GM23248 (cell line): ENCODE measurements around a stretch of chr3.

DNA sequence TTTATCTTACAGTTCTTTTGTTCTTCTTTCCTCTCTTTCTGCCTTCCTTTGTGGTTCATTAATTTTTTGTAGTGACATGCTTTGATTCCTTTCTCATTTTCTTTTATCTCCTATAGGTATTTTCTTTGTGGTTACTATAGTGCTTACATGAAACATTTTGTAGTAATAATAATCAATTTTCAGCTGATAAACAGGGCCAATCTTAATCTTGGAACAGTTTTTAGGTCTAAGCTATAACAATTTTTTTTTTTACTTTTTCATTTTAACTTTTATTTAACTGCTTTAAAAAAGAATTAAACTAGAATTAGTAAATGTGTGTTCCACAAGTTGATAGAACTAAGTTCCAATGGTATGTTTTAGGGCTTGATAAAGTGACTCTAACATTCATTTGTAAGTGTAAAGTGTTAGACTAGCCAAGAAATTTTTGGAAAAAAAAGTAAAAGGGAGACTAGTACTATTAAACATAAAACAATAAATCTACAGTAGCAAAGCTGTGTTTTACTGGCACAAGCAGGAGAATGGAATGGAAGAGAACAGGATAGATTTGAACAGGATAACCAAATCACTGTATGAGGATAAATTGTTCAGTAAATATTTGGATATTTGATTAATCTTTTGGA, 58.9 kb upstream of the VILL start:
- RAMPAGE, long total RNA, result no peak

DNA sequence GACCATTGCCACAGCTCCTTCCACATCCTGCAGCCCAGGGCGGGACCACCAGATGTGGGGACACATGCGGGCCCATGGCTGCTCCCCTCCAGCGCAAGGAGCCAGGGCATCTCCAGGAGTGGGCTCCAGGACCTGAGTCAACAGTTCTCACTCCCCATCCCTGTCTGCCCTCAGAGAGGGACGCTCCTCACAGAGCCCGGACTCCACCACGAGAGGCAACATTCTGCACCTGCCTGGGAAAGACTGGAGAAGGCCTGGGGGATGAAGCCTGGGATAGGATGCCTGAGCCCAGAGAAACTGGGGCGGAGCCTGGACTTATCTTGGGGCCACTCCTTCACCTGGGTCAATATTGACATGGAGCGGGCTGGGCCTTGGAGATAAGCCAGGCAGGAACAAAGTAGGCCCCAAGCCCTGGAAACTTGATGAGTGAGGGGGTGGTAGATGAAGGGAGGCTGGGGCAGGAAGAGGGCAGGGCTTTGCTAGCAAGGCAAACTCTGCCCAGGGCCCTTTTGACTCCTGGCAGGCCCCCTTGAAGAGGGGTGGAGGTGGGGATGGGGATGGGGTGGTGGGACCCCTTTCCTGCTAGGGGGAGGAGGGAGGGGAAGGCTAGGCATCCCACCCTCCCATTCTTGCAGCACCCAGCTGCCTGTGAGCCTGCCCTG, 3.7 kb upstream of the VILL start:
- RAMPAGE, long total RNA, result no peak

DNA sequence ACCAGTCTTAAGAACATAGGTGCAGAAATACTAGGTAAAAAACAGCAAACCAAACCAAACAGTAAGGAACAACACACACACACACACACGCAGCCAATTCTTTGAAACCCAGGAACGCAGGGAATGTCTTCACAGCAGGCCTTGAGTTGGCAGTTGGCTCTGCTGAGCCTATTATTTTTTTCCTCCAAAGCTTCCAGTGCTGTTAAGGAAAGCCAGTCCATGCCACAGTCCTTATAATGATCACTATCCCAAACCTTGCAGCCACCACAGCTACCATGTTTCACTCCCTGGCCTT, 30.4 kb downstream of the DLEC1 start:
- RAMPAGE, long total RNA, result no peak

DNA sequence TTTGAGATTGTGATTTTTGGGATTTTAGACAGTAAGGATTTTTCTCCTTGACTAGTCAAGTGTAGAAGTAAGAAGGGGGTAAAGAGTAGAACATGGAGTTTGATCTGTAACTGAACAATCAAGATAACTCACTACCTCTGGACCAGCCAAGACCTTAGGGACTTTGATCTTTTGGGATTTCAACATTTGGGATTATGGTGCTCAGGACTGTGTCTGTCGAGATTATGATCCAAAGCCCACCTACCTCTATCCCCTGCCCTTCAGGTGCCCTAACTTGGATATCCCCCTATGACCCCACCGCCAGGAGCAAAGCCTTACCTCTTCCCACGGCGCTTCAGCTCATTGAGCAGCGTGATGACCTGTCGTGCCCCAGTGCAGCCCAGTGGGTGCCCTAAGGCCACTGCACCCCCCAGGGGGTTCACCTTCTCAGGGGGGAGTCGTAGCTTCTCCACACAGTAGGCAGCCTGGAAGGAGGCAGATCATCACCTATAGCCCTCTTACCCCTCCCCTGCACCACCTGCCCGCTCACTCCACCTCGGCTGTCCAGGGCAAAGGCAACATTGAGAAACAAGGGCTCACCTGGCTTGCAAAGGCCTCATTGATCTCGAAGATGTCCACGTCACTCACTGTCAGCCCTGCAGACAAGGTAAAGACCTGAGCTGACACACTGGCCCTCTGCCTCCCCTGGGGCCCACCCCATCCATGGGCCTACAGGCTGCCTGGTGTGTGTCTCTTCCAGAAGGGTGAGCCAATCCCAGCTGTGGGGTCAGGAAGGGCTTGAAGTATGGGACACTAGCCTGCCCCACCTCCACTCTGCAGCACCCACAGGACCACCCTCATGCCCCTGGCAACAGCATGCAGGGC, 11.4 kb downstream of the ACAA1 start:
- RAMPAGE, long total RNA, result no peak

- RAMPAGE, long total RNA, result no peak
These were observed 11.6 kb upstream of the SLC22A13 start for GRCh38 chr3:38253822-38254596.

DNA sequence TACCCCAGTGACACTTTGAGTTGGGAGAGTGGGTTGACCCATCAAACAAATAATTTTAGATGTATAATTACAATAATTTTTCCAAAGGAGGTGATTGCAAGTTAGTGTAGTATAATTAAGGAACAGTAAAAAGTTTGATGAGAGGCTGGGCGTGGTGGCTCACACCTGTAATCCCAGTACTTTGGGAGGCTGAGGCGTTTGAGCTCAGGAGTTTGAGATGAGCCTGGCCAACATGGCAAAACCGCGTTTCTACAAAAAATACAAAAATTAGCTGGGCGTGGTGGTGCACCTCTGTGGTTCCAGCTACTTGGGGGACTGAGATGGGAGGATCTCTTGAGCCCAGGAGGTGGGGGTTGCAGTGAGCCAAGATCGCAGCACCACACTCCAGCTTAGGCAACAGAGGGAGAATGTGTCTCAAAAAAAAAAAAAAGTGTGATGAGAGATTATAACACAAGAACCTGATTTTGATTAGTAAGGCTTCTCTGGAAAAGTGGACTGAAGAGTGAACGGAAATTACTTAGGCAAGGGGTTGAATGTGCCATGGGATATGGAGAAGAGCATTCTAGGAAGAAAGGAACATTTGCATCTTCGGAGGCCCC, 2.1 kb downstream of the EXOG start:
- RAMPAGE, long total RNA, result no peak

- RAMPAGE, long total RNA, result no peak
These were observed 10.8 kb downstream of the EXOG start for GRCh38 chr3:38506694-38507673.

GRCh38 chr3:39013317-39013641, 38.5 kb downstream of the SCN11A start:
- RAMPAGE, long total RNA, result no peak

DNA sequence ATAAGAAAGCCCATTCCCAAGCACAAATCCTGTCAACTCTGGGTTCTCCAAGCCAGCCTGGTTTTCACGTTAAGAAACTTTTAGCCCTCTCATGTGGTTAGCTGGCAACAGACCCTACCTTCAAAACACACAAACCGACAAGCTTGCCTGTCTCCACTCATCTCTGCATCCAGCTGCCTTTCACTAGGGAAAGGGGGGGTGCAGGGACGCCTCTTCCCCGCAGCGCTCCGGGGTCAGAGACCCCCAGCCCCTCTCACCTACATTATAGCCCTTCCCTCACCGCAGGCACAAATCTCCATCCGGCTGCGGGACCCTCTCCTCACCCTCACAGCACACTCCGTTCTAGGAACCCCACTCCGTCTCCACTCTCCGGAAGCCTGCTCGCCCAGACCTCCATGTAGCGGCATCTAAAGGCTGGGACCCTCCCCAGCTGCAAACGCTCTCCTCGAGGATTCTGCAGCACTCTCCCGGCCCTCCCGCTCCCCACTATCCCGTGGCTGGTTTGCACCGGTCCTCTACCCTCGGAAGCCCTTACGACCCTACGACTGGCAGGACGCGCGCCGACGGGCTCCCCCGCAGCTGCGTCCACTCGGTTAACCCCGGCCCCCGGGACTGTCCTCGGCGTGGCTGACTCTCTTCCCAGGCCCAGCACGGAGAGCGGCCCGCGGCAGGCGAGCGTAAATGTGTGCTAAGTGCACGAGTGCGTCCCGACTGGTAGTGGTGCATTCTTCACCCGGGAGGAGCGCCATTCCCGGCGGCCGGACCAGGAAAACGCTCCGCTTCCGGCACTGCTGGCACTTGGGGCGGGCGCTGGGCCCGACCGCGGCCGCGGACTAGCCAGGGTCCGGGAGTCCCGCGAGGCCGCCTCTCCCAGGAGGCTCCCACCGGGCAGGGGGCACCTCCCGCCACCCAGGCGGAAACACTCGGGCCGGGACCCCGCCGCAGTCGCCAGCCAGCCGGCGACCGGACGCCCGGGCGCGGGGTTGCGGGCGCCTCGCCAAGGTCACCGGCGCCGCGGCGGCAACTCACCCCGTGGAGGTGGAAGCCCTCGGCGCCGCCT, 647 bp downstream of the GORASP1 start:
- RAMPAGE, long total RNA, result no peak

DNA sequence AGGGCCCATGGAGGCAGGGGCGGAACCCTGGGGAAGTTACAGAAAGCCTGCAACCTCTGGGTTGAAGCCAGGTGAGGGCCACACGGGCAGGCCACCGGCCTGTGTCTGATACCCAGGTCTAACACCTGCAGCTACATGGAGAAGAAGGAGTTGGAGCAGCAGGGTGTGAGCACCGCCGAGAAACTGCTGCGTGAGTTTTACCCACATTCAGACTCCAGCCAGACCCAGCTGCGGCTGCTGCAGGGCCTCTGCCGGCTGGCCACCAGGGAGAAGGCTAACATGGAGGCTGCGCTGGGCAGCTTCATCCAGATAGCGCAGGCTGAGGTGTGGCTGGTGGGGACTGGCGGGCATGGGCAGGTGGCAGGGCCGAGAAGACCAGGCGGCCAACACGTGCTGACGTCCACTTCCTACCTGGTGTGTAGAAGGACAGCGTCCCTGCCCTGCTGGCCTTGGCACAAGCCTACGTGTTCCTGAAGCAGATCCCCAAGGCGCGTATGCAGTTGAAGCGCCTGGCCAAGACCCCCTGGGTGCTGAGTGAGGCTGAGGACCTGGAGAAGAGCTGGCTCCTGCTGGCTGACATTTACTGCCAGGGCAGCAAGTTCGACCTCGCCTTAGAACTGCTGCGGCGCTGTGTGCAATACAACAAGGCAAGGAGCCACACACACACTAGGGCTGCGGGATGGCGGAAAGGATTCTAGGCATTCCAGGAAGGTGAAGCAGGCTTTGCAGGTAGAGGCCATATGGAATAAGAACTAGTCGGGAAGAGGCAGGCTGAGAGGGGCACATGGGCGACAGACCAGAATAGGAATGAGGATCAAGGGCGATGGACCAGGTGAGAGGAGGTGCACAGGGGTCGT, 16.1 kb downstream of the CSRNP1 start:
- RAMPAGE, long total RNA, result no peak

DNA sequence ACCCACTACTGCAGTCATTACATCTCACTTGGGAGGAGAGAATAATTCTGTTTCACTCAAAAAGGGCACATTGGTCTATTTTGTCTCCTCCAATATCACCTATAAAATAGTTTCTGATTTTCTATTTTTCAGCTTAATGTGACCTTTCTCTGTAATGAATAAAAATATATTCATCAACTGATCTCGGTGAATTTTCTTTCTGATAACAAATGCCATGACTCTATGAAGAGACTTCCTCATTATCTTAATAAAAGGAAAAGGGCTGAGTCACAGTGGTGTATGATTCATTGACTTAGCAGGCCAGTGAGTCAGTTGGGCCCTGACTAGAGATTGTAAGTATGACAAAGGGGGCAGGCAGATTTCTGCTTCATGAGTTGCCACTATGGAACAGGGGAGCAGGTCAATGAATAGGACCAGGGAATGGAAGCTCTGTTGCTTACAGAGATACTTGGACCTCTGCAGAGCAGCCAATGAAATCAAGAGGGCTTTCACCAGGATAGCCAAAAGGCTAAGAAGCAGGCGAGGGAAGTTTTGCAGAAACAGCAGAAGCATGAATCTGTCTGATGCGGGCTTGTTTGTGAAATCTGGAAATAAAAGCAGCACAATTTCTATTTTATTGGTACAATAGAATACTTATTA, 170.1 kb upstream of the MYRIP start:
- RAMPAGE, long total RNA, result no peak

- RAMPAGE, long total RNA, result no peak
These were observed 52.1 kb upstream of the MYRIP start for GRCh38 chr3:39757265-39757803.

DNA sequence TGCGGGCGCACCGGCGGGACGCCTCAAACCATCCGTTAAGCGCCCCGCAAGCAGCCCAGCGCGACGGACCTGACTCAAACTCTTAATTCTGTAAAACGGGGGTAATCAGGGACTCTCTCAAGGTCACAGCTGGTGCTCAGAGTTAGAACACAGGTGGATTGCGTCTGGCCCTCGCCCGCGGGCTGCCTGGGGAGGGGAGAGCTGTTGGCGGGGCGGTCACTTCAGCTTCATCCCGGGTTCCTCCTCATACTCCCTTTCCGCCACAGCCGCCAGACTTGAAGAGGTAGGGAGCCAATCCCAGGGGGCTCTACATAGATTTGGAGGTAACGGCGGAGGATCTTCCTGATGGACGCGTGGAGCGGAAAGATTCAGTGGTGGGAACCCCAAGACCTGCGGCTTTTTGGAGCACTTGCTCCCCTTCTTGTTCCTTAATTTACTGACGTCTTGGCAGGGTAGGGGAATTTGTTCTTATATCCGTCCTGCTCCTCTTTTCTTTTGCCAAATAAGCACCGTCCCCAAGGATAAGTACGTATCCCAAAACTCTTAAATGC, 930 bp downstream of the MYRIP start:
- RAMPAGE, long total RNA, result no peak

GRCh38 chr3:40209548-40210177, 99.8 kb upstream of the EIF1B start:
- RAMPAGE, long total RNA, result no peak

DNA sequence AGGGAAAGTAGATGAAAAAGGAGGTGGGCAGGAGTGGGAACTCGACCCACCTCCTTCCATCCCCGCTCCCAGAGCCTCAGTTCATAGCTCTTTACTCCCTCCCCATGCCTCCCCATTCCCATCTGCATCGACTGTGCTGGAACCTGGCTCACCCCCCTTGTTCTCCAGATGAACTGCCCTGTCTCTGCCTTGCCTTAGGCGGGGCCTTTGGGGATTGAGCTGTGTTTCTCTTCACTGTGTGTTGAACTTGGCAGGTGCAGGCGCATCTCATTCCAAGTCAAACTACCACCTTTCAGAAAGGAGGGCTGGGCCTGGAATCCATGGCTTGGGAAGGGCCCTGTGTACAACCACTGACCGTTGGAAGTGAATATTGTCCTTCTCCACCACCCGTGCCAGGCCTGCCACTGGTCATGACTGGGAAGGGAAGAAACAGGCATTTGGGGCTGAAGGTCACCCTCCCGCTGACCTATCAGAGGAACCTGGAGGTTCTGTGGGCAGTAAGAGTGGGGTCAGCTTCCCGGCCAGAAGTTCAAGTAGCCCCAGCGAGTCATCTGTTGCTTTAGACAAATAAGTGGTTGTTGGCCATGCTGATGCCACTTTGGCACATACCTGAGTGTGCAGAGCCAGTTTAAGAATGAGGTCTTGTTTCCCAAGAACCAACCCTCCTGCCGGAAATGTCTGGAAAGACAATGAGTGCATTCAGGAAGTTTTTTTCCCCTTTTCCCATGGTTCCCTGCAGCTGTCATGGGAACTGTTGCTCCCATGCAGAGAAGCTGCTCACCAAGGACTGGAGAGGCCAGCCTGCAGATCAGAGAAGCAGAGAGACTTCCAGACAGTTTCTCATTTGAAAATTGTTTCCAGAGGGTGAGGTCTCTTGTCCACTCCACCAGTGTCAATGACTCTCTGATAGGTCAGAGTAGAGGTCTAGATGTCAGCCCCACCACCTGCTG, 166.6 kb downstream of the ZNF621 start:
- RAMPAGE, long total RNA, result no peak

DNA sequence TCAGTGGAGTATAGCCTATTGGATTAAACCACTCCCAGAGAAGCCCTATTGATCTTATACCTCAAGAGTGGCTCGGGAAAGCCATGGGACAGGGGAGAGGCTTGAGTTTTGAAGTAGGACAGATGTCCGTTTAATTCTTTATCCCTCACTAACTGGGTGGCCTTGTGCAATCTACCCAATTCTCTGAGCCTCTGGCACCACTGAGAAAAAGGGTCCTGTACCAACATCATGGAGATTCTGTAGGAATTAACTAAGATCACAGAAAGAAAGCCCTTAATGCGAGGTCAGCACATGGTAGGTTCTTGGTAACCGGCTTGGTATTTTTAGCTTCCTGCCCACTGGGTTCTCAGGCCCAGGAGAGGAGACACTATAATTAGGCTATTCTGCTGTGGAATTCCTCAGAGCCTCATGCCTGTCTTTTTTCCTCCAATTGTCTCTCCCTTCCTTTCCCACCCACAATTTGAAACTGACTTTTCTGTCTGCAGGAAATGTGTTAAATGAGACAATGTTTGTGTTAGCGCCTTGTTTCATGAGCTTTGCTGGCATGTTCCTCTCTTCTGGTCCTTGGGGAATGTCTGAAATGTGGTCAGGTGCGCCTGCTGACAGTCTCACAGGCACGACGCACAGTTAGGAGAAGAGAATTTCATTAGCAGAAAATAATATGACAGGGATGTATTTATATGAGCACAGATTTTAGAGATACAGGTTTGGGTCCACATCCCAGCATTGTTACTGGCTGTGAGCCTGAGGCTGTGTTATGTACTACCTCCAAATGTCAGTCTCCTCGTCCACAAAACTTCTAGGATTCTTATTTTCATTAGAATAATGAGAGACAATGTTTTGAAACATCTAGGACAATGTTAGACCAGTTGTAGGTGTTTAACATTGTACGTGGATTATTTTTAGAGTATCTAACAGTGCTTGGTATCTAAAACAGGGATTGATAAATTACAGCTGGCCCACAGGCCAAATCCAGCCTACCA, 223.6 kb upstream of the CTNNB1 start:
- RAMPAGE, long total RNA, result no peak

GRCh38 chr3:41120204-41120704, 79.1 kb upstream of the CTNNB1 start:
- RAMPAGE, long total RNA, result no peak

DNA sequence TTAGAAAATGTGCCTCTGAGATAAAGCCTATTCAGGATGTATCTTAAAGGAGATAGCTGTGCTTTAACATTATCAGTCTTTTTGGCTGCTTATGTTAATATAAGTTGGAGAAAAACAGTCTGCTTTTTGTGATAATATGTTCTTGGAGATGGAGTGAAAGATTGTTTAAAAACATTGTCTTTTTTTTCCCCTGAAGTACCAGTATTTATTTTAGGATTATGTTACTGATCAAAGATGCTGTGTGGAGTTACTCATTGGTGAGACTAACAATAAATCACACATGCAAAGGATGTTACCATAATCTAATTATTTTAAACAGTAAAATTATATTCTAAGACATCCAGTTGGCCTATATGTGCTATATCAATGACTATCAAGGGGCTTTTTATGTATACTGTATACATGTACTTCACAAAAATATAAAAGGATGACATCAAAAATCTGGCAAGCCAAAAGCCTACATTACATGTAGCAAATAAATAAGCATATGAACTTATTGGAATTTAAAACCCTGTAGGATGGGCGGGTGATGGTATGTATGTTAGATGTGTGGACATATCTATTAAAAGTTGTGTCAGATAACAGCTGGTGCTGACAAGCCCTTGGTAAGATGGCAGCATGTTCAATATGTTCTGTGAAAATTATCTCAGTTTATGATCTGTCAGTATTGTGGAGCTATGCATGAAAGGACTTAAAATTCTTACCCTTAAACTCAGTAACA, 19.9 kb downstream of the CTNNB1 start:
- RAMPAGE, long total RNA, result no peak

DNA sequence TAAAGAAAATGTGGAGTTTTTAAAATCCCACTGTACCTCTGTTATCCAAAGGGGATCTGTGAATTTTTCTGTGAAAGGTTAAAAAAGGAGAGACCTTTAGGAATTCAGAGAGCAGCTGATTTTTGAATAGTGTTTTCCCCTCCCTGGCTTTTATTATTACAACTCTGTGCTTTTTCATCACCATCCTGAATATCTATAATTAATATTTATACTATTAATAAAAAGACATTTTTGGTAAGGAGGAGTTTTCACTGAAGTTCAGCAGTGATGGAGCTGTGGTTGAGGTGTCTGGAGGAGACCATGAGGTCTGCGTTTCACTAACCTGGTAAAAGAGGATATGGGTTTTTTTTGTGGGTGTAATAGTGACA, 24.3 kb downstream of the CTNNB1 start:
- RAMPAGE, long total RNA, result no peak

- RAMPAGE, long total RNA, result no peak
These were observed 55.5 kb upstream of the TRAK1 start for GRCh38 chr3:42035350-42036402.